Measurements from ENCODE around the genes TMEM17 and PELI1.

- RRBS = no CpG with 5 or more reads among the region's 1 CpG
These were observed 17.2 kb upstream of the B3GNT2 start for GRCh38 chr2:62178667-62179090.

- RRBS = no CpG with 5 or more reads among the region's 9 CpGs
These were observed 39.0 kb downstream of the TMEM17 start for GRCh38 chr2:62466929-62467552.

DNA sequence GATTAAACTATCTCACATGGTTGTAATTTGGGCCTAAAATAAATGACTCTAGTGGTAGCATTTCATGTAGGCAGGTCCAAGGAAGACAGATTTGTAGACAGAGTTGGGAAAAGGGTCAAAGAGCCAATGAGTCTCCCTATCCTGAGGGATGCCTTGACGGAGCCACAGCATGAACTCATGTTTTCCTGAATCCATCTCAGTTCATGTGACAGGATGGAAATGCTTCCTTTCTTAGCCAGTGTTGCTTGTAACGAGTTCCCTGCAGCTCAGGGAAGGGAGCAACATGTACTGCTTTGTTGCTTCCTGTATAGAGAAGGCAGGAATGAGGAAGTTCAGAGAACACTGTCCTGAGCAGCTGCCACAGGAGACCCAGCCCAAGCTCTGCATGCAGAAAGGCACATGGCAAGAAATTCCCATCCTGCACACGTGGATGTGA is 27.9 kb downstream of the TMEM17 start:
- RRBS = no CpG with 5 or more reads among the region's 3 CpGs

DNA sequence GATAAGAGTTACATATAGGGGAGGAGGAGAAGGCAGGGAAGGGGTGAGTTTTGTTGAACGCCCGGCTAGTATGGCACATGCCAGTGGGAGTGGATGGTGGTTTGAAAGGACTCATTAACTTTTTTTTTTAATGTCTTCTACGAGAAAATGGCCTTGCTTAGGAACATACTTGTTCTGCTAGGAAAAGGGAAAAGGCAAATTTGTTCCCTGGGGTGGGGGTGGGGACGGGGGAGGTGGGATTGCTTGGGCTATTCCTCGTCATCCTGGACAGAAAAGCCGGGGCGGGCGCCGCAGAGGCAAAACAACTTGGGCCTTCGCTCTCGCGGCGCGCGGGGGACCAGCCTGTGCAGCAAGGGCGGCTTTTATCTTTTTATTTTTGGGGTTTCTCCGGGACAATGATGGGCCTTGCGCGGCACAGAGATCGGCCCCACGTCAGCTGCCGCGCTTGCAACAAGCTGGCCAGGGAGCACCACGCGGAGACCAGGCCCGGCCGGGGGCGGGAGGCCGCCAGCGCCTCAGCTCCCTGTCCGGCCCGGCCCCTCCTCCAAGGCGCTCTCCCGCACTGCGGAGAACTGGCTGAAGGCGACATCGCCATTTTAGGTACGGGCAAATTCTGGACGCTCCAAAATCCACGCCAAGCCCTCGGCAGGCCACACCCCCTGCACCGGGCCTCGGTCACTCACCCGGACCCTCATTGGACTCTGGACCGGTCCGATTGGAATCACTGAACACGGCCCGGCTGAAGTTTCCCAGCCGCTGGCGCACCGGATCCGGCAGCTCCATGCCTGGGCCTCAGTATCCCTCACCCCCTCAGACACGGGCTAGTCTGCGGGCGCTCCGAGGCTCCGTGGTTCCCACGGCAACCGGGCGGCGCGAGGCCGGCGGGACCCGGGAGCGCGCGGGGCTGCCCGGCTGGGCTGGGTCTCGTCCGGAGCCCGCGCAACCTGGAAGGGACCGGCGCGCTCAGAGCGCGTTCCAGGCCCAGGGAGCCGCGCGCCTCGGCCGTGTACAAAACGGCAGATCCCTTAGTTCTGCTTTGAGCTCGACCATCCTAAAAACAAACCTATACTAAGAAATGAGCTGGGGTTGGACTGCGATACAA is at the start of gene TMEM17:
TSS of gene TMEM17 (minus strand) at position 849 of the 1,102 bp plus-strand sequence.
- RRBS = 3% methylated on average over 22 of the region's 86 CpGs

GRCh38 chr2:62506725-62506879 is 607 bp upstream of the TMEM17 start:
- RRBS = no CpG with 5 or more reads among the region's 2 CpGs

DNA sequence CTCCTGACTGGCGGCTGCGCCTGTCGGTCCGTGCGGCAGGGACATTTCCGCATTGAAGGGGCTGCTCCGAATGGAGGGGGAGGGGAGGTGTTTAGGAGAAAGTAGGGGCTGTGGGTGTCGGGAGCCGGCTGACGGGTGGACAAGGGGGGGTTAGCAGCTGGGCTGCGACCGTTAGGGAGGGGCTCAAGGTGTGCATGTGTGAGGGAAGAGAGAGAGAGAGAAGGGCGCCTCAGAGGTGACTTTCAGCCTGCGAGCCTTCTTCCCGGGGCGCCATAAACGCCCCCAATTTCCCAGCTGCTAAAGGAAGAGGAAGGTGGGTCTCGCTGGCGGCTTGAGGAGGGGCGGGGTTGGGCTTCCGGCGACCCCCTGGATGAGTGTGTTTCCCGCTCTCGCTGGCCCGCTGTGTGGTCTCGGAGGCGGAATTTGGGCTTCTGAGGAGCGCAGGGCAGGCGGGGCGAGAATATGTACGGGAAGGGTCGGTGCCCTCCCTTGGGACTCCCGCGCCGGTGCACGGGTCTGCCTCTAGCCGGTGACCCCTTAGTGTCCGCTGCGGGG is 699 bp upstream of the UGP2 start:
- RRBS = 3% methylated on average over 9 of the region's 39 CpGs

- RRBS = no CpG with 5 or more reads among the region's 3 CpGs
These were observed 51.5 kb downstream of the UGP2 start for GRCh38 chr2:63892941-63893815.

DNA sequence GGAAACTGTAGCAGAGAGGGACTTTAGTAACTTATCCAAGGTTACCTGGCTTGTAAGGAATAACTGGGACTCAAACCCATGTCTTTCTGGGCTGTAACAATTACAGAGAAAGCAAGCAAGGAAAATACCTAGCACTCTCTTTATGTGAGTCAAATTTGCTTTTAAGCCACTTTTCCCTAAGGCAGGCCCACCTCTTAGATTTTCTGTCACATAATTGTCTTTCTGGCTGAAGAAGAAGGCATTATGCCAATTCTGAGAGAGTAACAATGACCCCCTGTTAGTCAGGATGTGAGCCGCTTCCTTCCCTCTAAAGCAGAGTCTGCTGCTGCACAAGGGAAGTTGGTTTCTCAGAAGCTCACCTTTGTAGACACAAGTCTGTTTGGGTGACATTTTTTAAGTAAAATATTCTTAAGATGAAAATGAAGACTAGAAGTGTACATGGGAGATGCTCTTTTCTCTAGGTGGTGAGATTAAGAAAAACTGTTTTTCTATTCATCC is 33.2 kb upstream of the VPS54 start:
- RRBS = no CpG with 5 or more reads among the region's 1 CpG

DNA sequence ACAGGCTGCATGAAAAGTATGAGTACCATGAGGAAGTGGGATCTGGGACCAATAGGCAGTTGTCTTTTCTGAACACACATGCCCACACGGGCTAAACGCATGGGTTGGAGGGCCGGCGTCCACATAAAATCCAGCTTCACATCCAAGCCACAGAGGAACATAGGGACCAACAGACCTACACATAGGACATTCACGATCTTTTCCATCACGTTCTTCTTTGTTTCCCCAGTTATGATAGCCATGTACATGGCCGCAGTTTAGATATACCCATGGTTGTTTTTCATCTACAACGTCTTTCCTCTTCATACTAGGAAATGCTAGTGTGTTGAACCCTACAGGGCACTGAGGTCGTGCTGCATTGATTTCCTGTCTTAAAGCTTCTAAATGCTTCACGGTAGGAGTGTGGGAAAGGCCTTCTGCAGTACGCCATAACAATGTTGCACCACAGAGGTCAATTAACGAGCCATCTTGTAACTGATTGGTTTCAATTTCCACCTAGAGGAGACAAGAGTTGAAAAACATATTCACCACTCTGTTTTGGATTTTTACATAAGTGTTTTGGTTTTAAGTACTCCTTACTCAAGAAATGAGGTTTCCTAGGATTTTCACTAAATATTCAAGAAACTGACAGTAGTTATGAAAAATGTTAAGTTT is 49.3 kb downstream of the PELI1 start:
- RRBS = no CpG with 5 or more reads among the region's 12 CpGs

- RRBS = no CpG with 5 or more reads among the region's 2 CpGs
These were observed 5.5 kb downstream of the PELI1 start for GRCh38 chr2:64138642-64139270.

- RRBS = no CpG with 5 or more reads among the region's 1 CpG
These were observed 1.1 kb downstream of the PELI1 start for GRCh38 chr2:64143236-64143312.

- RRBS = under 1% methylated on average over 36 of the region's 103 CpGs
These were observed at the start of gene PELI1 for GRCh38 chr2:64143615-64144509. Gene PELI1 (minus strand): TSS chr2:64144420.

GRCh38 chr2:64144510-64144925 is 298 bp upstream of the PELI1 start:
- RRBS = under 1% methylated on average over 3 of the region's 15 CpGs

DNA sequence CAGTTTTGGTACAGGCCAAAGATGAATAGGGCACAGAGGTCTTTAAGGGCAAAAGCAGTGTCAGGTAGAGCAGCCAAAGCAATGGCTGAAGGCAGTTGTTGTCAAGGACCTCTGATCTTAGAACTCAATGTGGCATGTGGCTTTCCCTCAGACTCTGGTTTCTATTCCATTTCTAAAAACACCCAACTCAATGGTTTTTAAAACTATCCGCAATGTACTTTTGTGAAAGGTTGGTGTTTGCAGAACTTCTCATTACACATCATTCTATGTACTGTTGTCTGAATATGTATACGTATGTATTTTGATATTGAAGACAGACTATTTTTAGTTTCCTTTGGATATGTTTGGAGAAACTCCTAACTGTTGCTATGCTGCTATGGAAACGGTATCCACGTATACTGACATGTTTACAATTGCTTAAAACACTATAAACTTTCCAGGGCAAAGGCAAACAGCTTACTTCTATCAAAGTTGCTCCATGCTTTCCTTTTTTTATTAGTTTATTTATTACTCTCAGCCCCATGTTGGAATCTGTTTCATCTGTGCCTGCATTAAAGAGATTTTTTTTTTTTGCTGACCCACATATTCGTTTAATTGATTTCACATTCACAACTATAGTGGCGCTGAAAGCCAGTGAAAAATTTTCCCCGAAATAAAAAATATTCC is 58.2 kb upstream of the PELI1 start:
- RRBS = no CpG with 5 or more reads among the region's 7 CpGs

DNA sequence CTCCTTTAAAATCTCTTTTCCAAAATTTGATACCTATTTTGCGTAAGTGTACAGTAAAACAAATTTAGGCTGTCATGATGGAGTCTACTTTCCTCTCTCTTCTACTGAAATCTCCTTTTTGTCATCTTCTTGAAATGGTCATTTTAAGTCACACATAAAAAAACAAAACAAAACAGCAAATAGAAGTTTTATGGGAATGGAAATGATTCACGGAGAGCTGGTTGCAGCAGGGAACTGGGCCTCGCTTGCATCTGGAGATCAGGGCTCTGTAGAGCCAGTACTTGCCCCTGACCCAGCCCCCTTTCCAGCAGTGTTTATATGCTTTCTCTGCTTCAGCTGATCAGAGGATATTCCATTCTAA is 59.2 kb upstream of the PELI1 start:
- RRBS = no CpG with 5 or more reads among the region's 3 CpGs

DNA sequence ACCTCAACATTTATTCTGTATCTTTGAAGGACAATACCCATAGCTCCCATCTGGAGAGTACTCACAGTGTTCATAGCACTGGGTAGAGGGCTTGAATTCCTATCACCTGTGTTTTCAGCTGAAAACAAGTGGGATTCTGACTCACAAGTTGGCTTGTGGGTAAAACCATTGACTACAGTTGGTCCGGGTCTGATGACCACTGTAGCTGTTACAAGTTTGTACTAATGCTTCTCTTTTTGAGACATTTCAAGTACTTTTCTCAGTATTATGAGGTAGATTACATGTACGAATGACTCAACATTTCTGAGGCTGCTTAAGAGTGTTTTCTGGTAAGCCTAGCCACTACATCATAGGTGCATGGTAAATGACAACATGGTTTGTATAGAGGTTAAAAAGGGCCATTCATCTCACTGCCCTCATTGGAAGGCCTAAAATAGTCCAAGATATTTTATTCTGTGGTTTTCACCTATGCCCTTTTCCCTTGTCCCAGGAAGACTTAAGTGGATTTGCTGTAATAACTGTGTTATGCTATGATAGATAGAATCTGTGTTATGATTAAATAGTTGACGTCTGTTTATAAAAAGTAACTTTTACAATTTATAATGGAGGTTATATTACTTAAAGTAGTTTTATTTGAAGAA is 68.8 kb upstream of the PELI1 start:
- RRBS = no CpG with 5 or more reads among the region's 3 CpGs

DNA sequence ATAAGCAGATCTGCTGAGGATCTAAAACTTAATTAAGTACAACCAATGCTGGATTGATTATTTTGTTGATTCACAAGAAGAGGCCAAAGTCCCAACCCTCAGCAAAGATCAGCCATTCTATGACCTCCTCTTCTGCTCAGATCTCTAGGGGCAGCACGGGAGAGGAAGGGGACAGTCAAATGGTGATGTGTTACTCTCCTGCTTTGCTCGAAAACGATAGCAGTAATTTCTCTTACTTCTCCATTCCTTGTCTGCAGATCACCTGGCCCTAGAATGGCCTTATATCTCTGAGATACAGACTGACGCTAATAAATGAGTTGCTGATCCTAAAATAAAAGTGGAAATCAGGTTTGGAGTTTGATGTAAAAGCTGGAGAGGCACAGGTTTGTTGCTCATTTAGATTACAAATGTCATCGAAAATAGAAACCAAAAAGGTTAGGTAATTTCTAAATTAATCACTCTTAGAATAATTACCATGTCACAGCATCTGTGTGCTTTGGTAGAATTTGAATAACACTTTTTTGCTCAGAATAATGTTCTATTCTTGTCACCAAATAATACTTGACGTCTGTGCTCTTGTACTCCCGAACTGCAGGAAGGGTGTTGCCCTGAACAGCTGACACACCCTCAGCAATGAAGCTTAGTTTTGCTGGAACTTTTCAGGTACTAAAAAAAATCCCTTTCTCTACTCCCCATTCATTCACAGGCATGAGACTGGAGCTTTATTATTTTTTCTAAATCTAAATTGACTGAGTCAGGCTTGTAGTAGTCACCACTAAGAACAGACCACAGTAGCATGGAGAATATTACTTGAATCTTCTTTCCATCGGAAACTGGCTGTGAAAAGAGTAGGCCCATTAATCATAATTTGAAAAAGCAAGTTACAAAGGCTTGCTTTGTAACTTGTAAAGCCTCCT is 69.9 kb upstream of the PELI1 start:
- RRBS = no CpG with 5 or more reads among the region's 8 CpGs

DNA sequence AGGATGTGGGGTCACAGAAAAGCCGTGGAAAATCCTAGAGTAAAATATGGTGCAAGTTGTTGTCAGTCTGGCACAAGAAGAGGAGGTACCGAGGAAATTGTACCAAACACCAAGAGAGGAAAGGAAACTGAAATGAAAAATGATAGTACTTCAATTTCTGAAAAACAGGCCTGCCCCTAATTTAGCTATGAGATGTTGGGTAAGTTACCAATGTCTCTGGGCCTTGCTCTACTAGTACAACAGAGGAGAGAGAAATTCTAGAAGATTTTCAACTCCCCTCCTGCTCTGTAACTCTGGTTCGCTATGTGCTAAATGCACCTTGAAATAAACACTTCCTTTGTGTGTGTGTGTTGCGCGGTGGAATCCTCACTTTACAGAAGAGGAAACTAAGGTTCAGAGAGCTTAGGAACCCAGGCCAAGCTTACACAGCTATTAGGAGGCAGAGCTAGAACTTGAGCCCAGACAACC is 78.9 kb upstream of the PELI1 start:
- RRBS = no CpG with 5 or more reads among the region's 5 CpGs

GRCh38 chr2:64329746-64330469 is 124.1 kb upstream of the LGALSL start:
- RRBS = no CpG with 5 or more reads among the region's 2 CpGs